ENCODE data around the gene DIPK1C.

GRCh38 chr18:74248931-74249544 lies 42.7 kb downstream of the CYB5A start:
- PRO-cap, result no peak
- RAMPAGE, long total RNA, 2 experiments, result no peak in any of the 2 experiments

DNA sequence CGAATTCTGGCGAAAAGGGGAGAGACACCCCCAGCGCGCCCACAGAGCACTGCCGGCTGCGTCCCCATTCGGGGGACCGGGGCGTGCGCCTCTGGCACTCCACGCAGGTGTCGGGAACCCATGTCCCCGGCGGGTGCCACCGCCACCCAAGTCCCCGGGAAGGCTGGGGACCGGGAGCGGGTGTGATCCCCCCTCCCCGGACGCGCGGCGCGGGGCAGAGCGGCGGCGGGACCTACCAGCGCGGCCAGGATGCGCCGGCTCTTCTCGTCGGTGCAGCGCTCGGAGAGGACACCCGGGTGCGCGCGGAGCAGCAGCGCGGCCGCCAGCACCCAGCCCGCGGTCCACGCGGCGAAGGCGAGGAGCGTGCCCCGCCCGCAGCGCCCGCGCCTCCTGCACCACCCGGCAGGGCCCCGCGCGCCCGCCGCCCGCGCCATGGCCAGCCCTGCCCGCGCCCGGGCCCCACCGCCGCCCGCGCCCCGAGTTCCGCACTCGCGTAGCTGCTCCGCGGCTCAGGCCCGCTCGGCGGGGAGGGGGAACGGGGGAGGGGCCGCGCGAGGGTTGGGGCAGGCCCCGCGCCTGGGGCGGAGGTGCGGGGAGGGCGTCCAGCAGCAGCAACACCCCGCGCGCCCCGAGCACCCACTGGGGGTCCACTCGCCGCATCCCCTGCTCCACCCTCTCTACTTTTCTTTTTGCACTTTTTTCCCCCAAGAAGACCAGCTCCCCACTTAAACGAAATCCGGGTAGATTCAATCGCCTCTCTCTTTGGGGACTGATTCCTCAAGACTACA lies at the start of gene DIPK1C:
Gene DIPK1C, minus strand, starts transcription at position 483 of the 788 bp plus-strand sequence.
- PRO-cap, result no peak
- RAMPAGE, long total RNA, 2 experiments, result no peak in any of the 2 experiments

DNA sequence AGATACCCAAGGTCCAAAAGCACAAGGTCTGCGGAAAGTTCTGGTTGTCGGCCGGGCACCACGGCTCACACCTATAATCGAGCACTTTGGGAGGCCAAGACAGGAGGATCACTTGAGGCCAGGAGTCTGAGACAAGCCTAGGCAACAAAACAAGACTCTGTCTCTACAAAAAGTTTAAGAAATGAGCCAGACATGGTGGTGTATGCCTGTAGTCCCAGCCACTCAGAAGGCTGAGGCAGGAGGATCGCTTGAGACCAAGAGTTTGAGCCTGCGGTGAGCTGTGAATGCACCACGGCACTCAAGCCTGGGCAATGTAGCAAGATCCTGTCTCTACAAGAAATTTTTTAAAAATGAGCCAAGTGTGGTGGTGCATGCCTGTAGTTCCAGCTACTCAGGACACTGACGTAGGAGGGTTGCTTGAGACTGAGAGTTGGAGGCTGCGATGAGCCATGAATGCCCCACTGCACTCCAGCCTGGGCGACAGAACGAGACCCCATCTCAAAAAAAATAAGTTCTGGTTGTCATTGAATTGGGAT lies 13.9 kb upstream of the CNDP1 start:
- PRO-cap, result no peak
- RAMPAGE, long total RNA, 2 experiments, result no peak in any of the 2 experiments

DNA sequence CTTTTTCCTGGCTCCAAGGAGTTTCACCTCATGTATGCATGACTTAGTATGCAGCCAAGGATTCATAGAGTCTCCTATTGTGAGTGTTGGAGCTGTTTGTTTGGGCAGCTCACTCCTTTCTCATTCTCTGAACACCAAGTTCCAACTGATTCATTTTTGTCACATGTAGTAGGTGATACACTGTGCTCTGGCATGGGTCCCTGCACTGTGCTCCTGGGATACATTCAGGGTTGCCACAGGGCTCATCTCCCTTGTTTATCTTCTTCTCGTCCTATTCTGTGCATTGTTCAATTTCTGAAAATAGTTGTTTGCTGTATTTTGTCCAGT lies 96.7 kb downstream of the ZNF407 start:
- PRO-cap, result no peak
- RAMPAGE, long total RNA, 2 experiments, result no peak in any of the 2 experiments

DNA sequence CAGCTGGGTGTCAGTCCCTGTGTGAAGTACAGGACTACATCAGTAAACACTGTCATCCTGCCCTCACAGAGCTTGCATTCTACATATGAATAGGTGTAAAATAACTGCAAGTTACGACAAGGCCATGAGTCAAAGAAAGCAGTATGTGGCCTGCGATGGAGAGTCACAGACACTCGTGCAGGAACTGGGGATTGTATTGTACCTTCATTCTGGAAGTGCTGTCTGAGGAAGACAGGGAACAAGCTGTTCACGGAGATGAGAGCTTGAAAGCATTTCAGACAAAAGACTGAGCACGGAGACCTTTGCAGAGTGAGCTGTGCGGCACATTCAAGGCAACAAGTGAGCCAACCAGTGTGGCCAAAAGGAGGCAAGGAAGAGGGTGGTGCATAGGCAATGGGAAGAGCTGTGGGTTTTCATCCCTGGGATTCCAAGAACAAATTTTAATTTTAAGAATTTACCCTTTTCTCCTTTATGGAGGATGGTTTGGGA lies 182.0 kb downstream of the PTGR3 start:
- PRO-cap, result no peak
- RAMPAGE, long total RNA, 2 experiments, result no peak in any of the 2 experiments

- PRO-cap, result unidirectional peak, plus-strand start at chr18:75204805; bidirectional peak, plus-strand start at chr18:75204842, minus-strand start at chr18:75204849
- RAMPAGE, long total RNA, 2 experiments, result no peak in any of the 2 experiments
Measured at GRCh38 chr18:75204678-75205349, 4.1 kb downstream of the PTGR3 start.

DNA sequence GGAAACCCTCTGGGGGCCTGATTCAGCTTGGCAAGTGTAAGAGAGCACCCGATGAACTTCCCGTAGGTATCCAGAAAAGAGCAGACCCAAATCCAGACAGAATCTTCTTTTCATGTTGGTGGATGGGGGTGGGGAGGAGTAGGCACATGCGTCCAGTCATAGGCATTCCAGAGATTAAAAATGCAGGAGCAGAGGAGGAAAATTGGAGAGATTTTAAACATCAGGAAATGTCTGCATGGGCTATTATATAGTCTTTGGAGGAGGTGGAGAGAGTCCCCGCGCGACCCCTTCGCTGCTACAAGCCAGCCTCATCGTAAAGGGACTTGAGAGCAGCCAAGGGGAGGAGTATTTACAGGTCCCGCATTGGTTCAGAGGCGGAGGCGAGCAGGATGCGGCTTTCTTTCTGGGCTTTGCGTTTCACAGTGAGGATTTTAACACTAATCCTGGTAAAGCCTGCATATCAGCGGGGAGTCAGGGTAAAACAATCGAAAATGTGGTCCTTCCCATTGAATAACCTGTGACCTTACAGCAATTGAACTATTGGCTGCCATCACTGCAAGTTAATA lies 20.2 kb downstream of the SMIM21 start:
- PRO-cap, result no peak
- RAMPAGE, long total RNA, 2 experiments, result no peak in any of the 2 experiments

DNA sequence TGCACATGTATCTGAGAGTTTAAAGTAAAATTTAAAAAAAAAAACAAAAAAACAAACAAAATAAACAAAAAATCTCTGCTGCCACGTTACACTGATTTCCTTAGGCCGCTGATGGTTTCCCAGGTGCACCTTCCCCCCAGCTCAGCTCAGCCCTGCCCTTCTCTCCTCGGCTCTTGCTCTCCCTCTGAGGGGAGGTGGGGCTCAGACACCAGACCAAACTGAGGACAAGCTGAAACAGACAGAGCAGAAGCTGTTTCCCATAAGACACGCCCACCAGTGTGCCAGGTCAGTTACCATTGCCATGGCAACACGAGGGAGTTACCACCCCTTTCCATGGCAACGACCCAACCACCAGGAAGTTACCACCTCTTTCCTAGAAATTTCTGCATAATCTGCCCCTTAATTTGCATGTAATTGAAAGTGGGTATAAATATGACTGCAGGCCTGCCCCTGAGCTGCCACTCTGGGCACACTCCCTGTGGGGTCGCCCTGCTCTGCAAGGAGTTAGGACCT lies 120.8 kb upstream of the SMIM21 start:
- PRO-cap, result no peak
- RAMPAGE, long total RNA, 2 experiments, result no peak in any of the 2 experiments

DNA sequence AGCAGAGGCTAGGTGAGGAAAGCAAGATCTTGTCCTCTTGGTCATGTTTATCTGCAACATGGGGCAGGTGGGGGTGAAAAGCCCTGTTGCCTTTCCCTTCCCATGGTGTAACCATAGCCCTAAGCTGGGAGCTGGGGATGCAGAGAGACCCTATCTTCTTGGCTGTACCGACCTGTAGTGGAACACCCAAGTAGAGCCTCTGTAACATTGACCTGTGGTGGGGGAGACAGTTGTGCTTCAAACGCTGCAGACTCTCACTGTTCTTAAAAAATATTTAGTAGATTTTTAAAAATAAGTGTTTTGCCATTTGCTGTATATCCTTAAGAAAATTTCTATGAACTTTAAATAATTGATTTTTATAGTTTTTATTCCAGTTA lies 247.3 kb upstream of the SMIM21 start:
- PRO-cap, result no peak
- RAMPAGE, long total RNA, 2 experiments, result no peak in any of the 2 experiments

DNA sequence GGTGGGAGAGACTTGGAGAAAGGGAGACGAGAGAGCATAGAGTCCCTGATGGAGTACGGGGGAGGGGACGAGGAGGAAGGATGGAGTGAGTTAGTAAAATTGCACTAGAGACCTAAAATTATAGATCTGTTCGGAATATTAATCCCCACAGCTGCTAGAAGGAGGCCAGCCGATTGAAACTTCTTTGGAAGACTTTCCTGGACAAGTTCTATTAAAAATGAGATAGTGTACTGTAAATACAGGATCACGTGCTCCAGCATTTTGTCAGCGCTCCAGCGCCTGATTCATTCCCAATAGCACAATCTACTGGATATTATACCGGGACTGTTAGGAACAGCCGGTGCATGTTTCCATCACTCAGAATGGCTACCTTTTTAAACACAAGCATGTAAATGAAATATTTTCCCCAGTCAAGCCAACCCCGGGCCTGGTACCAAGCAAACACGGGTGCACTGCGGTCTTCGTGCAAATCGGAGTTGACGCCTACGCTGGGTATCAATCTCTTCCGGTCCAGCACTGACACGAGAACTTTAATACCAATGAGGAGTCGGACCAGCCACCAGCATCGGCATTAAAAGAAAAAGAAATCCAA lies 438.2 kb downstream of the ZNF516 start:
- PRO-cap, result no peak
- RAMPAGE, long total RNA, 2 experiments, result no peak in any of the 2 experiments

GRCh38 chr18:76492260-76492617 lies 2.8 kb downstream of the ZNF516 start:
- PRO-cap, result bidirectional peak, plus-strand start at chr18:76492391, minus-strand start at chr18:76492303
- RAMPAGE, long total RNA, 2 experiments, result no peak in any of the 2 experiments

- PRO-cap, result bidirectional peak, plus-strand start at chr18:76529207, minus-strand start at chr18:76529133
- RAMPAGE, long total RNA, 2 experiments, result no peak in any of the 2 experiments
Measured at GRCh38 chr18:76528285-76529391, 33.6 kb upstream of the ZNF516 start.

GRCh38 chr18:76559239-76559624 lies 64.2 kb upstream of the ZNF516 start:
- PRO-cap, result no peak
- RAMPAGE, long total RNA, 2 experiments, result no peak in any of the 2 experiments

DNA sequence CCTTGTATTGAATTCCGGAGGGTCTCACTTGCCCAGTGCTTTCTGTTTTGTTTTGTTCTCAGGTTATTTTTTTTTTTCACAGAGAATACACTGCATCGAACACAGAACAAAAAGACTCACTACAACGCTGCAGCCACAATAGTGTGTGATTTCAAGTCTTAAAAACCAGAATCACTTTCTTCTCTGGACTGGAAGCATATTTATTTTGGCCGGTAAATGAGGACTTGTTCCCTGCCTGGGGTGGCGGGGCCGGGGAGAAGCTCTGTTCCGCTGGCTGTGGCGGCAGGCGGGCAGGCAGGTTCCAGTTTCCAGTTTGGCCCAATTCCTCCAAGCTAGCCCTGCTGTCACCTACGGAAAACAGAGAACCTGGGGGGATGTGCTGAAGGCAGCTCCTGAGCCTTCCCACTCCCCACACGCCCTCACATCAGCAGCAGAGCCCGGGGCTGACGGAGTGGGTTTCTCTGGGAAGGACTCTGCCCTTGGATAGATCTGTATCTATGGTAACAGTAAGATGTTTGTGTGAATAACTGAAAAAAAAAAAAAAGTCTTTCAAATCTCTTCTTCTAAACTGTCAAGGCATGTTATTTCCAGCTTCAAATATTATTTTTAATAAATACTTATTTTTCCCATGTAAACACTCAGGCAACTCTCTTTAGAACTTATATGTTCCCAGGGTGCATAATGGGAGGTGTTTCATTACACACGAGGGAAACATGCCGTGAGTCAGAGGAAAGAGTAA lies 115.9 kb upstream of the ZNF516 start:
- PRO-cap, result no peak
- RAMPAGE, long total RNA, 2 experiments, result no peak in any of the 2 experiments

GRCh38 chr18:76620147-76620985 lies 125.3 kb upstream of the ZNF516 start:
- PRO-cap, result no peak
- RAMPAGE, long total RNA, 2 experiments, result no peak in any of the 2 experiments

- PRO-cap, result no peak
- RAMPAGE, long total RNA, 2 experiments, result no peak in any of the 2 experiments
Measured at GRCh38 chr18:76678363-76678644, 144.1 kb upstream of the ZNF236 start.

DNA sequence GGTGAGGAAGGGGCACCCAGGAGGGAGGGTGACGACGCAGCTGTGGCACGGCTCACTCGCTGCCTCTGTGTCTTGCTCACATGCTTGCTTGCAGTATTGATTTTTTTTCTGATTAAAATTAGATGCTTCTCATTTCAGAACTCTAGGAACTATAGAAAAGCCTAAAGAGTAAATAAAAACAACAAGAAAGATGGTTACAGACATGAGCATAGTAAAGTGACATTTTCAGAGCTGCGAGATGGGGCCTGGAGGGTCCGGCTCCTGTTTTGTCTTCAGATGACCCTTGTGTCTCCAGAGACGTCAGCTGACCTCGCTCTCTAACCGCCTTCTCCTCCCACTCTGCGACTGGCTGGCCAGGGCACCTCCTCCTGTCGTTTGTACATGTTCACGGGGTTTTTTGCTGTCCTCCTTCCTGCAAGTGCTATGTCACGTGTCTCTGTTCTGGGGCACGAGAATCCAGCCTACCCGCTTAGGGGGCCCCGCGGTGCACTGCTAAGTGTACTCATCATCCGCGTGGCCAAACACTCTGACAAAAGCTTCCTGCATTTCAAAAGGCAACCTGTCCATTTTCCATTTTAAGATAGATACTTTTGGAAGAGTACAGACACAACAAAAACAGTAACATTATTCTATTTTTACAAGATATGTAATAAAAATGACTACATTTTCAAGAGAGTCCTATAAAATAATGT lies 65.5 kb upstream of the ZNF236 start:
- PRO-cap, result no peak
- RAMPAGE, long total RNA, 2 experiments, result no peak in any of the 2 experiments

- PRO-cap, result no peak
- RAMPAGE, long total RNA, 2 experiments, result no peak in any of the 2 experiments
Measured at GRCh38 chr18:76979464-76980000, 153.1 kb downstream of the MBP start.

- PRO-cap, result no peak
- RAMPAGE, long total RNA, 2 experiments, result no peak in any of the 2 experiments
Measured at GRCh38 chr18:77012792-77013124, 119.8 kb downstream of the MBP start.

DNA sequence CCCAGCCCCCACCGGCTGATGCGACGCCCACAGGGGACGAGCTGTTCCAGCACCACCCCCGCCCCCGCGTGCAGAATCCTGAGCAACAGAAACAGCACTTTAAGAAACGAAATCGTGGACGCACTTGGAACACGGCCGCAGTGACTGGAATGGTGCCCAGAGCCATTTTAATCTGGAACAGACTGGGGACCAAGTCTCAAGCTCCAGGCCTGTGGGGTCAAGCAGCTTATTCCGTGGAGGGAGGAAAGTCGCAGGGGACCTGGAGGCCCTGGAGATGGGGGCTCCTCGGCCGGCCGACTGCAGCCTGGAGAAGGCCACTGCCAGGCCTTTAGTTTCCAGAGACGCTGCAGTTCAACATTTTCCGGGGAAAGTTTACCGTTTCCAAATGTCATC lies 74.1 kb downstream of the MBP start:
- PRO-cap, result no peak
- RAMPAGE, long total RNA, 2 experiments, result no peak in any of the 2 experiments